Measurements from ENCODE around the genes NDUFB4, HCLS1 and PARP14.

DNA sequence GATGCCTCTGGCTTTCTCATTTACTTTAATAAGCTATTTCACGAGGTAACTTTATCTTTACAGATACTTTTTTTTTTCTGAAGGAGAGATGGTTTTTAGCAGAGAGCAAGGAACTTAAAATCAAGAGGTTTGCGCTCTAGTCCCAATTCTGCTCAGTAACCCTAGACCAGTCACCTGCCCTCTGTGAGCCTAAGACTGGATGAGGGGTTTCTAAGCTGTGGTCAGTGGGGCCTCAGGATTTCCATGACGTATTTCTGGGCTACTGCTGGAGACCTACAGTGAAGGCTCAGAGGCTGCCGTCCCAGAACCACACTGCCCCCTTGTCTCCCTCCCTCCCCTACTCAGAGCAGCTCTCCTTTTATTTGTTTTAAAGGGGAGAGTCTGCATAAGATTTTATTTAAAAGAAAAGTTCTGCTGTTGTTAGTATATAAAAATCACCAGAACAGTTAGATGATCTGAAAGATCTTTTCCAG lies 28.8 kb upstream of the NDUFB4 start:
- RRBS, result no CpG with 5 or more reads among the region's 4 CpGs

- RRBS, result no CpG with 5 or more reads among the region's 61 CpGs
Measured at GRCh38 chr3:120595728-120597132, at the start of gene NDUFB4. TSS of gene NDUFB4 (plus strand) at chr3:120596336.

DNA sequence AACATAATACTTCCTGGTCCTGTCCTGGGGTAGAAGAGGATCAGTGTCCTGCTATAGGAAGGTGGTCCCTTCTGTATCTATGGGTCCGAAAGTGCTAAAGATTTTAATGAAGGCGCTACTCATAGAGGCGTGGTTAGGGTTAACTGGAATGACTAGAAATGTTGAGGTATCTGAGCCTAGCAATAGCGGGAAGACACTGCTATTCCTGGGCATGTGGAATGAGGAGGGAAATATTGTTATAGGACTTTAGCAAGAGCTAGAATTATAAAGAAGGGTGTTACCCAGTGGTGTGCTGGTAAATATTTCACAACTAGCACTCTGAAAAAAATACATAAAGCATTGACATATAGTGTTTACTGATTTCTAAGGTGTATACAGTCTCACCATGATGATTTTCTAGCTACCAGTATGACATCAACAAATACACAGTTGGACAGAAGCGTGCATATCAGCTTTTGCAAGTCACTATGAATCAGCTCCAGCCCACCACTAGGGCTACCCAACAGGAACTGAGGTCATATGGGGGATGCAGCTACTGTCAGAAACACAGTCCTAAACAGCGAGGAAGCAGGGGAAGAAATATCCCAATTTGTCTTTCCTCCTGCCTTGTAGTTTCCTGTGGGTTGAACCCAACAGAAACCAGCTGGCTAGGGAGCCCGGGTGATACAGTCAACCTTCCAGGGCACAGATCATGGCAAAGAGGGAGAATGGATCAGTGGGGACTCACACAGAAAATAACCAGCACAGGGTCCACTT lies 39.7 kb downstream of the HGD start:
- RRBS, result no CpG with 5 or more reads among the region's 7 CpGs

GRCh38 chr3:120780834-120781603 lies 38.5 kb downstream of the GTF2E1 start:
- RRBS, result no CpG with 5 or more reads among the region's 16 CpGs

DNA sequence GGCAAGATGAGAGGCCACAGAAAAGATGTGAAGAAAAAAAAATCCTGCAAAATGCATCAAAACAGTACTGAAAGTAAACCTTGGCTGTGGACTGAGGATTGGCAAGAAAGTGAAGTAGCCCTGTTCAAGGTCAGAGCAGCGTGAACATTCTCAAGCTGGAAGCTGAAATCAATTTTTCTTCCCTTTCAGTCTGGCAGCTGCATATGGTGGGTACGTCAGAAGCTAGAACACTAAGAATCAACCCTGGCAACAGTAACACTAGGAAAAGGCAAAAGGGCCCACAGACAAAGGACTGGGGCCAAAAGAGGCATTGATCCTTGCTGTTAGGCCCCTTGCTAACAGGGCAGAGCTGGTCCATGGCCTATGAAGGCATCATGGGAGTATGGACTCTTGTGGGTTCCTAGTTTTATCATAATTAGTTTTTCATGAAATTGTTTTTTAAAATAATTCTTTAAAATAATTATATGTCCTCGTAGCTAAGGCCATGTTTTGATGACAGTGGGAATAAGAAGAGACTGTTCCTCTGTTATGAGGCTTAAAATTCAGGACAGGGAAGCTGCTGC lies 74.4 kb downstream of the GTF2E1 start:
- RRBS, result no CpG with 5 or more reads among the region's 3 CpGs

- RRBS, result no CpG with 5 or more reads among the region's 7 CpGs
Measured at GRCh38 chr3:120855755-120856422, 52.1 kb upstream of the STXBP5L start.

GRCh38 chr3:120909169-120909475 lies 1.1 kb downstream of the STXBP5L start:
- RRBS, result no CpG with 5 or more reads among the region's 5 CpGs

DNA sequence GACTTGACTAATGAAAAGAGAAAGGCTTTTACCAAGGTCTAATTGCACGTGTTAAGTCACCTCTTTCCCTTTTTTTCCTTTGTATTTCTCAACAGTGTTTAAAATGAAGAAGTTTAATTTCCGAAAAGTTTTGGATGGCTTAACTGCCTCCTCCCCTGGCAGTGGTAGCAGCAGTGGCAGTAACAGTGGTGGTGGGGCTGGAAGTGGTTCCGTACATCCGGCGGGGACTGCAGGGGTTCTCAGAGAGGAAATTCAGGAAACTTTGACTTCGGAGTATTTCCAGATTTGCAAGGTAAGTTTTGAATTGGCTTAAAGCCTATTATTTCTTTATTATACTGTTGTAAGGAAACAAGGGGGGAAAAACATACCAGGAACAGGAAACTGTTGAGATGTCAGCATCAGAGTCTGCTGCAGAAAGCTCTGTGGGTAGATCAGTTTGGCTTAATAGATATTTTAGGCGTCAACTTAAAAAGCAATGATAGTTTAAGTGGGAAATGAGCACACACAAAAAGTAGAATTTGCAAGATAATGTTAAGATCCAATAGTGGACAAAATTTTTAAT lies 1.6 kb downstream of the STXBP5L start:
- RRBS, result no CpG with 5 or more reads among the region's 7 CpGs

- RRBS, result no CpG with 5 or more reads among the region's 7 CpGs
Measured at GRCh38 chr3:121624496-121624886, 31.3 kb downstream of the FBXO40 start.

DNA sequence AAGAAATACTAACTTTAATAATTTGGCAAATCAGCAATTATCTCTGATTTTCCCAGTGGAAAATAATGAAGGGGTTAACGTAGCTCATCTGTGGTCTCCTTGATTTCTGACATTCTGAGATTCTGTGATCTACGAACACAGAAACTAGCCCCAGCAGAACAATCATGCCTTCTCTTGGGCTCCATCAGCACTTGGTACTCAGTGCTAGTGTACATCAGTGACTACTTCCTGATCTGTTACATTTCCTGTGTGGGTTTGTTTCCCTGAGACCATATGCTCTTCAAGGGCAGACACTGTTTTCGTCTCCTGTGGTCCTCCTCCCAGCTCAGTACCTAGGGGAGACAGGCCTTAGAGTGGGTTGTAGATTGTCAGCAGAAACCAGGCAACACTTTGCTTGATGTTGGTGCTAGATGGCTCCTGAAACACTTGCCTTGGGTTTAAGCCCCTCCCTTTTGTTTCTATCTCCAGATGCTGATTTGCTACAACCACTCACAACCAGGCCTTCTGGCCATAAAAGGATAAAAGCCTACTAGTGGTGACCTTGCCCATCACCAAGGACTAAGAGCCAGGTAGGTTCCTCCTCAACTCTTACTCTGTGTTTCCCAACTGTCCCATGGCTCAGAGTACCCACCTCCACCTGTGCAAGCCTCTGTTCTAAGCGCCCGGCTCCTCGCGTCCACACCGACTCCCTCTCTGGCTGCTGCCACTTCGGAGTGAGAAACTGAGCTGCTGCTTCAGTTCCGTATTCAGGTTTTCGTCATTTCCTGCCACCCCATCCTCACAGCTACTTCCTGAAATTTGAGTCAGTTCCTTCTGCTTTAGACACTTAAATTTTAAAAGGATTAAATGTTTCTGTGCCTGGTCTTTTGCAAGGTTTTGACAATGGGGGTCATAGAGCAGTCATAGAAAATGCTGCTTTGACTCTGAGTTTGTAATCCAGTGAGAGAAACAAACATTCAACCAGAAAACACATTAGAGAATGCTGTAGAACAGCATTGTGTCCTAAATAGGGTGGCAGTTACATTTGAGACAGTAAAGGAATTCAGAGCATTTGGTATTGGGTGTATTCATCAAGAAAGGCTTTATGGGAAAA lies at the start of gene HCLS1:
TSS of gene HCLS1 (minus strand) at position 715 of the 1,093 bp plus-strand sequence.
- RRBS, result no CpG with 5 or more reads among the region's 11 CpGs

DNA sequence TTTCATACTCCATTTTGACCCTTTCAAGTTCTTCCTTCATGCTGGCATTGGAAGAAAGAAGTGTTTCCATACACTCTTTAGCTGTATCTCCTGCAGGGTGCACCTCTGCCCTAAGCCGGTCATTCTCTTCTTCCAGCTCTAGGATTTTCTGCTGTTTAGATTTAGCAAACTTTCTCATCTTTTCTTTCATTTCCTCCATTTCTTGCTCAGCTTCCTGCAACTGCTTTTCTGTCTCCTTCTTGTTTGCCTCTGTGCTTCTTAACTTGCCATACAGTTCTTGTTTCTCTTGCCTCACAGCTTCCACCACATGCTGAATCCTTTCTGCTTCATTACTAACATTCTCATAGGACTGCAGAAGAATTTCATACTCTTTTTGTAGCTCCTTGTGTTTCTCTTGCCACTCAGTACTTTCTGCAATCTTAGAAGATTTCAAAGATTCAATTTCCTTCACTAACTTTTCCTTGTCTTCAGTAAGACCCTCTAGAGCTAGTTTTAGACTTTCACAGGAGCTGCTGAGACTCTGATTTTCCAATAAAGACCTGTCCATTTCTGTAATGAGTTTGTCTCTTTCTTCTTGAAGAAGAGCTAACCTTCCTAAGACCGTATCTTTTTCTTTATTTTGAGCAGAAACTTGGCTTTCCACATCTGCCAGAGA lies 34.7 kb upstream of the HCLS1 start:
- RRBS, result no CpG with 5 or more reads among the region's 2 CpGs

GRCh38 chr3:121919114-121919504 lies 24.9 kb downstream of the SLC15A2 start:
- RRBS, result no CpG with 5 or more reads among the region's 10 CpGs

DNA sequence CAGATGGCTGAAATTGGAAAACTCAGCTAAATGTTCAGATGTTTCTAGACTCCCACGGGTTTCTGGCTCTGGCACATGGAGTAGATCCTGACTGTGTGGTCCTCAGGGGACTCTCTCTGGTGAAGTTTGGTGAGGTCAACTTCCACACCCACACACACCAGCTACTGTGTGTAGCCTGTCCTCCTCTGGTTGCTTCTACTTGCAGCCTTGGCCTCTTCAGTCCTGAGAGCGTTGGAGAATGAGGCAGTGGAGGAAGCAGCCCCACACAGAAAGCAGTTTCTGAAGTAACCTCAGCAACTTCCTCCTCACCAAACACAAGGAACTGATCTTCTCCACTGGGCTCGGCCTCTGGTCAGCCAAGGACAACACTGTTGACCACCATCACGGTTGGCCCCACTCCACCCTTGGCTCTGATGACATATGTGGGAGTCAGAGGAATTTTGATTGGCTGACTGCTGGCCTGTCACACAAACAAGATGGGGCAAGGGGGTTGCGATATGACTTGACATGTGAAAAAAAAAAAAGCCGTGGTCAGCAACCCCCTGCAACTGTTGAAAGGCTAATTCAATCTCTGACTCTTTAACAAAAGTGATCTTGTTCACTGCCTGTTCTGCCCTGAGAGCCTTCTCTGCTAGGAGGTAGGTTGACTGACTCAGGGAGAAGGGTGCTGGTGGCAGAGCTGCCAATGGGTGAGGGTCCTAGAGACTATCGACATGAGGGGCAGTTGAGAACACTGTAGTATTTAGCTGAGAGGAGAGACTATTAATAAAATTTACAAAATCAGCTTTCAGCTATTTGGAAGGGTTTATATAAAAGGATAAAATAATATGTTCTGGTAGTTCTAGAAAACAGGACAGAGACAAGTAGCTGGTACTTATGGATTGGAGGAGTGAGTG lies 19.7 kb downstream of the CD86 start:
- RRBS, result no CpG with 5 or more reads among the region's 7 CpGs

GRCh38 chr3:122077974-122078988 lies 23.1 kb downstream of the CD86 start:
- RRBS, result no CpG with 5 or more reads among the region's 11 CpGs

DNA sequence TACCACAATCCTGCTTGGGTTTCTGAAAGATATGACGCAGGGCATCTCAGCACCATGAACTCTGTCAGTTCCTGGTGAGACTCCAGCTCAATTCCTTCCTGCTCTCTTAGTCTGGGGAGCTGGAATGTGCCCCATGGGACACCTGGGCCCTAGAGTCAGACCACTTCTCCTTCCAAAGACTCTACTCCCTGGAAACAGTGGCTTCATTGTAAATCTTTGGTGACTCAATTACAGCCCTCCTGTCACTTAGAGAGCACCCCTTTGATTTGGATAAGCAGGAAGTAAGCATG lies 50.5 kb downstream of the CD86 start:
- RRBS, result no CpG with 5 or more reads among the region's 1 CpG

DNA sequence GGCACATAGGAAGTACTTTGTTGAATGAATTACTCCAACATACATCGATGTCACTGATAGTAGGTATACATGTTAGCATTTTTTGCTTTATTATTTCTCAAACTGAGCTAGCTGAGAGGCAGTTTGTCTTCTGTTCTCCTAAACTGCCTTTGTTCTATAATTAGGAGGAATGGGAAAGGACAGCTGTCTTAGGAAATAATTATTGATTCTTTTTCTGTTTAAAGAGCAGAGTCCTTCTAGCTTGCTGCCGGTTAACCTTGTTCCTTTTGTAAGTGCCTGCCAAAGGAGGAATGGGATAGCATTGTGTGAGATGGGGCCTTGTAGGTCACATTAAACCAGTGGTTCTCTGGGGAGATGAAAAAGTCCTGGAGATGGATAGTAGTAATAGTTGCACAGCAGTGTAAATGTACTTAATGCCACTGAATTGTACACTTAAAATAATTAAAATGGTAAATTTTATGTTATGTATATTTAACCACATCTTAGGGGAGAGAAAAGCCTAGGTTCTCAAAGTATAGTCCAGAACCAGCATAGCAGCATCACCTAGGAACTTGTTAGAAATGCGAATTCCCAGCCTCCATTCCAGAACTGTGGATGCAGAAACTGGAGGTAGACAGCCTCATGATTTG lies 8.2 kb downstream of the FAM162A start:
- RRBS, result no CpG with 5 or more reads among the region's 3 CpGs

GRCh38 chr3:122572826-122573618 lies 4.4 kb upstream of the PARP15 start:
- RRBS, result no CpG with 5 or more reads among the region's 5 CpGs

GRCh38 chr3:122680458-122681442 lies at the start of gene PARP14:
TSS of gene PARP14 (plus strand) at chr3:122680839.
- RRBS, result 2% methylated on average over 18 of the region's 72 CpGs

- RRBS, result no CpG with 5 or more reads among the region's 2 CpGs
Measured at GRCh38 chr3:122698261-122698722, 17.7 kb downstream of the PARP14 start.

All from AG04449 (cell line).